SUDHL5 (cell line): ENCODE measurements around a stretch of chr22.

DNA sequence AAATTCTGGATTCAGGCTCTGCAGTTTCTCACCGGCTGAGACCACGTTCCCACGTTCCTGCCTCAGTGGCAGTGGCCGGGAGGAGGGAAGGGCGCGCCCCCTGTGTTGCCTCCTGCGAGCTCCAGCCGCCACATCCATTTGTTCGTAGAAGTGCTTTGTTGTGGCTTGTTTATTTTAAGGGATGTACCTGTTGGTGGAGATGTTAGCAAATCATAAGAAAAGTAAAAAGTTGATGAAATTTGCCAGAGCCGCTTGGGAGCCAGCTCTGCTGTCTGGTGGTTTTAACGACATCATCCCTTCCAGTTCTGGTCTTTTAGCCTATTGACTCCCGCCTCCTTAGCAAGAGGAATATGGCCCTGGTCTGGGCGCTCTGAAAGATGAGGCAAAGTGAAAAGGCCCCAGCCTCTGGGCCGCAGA is 66.6 kb upstream of the PPARA start:
- PRO-cap = no peak

DNA sequence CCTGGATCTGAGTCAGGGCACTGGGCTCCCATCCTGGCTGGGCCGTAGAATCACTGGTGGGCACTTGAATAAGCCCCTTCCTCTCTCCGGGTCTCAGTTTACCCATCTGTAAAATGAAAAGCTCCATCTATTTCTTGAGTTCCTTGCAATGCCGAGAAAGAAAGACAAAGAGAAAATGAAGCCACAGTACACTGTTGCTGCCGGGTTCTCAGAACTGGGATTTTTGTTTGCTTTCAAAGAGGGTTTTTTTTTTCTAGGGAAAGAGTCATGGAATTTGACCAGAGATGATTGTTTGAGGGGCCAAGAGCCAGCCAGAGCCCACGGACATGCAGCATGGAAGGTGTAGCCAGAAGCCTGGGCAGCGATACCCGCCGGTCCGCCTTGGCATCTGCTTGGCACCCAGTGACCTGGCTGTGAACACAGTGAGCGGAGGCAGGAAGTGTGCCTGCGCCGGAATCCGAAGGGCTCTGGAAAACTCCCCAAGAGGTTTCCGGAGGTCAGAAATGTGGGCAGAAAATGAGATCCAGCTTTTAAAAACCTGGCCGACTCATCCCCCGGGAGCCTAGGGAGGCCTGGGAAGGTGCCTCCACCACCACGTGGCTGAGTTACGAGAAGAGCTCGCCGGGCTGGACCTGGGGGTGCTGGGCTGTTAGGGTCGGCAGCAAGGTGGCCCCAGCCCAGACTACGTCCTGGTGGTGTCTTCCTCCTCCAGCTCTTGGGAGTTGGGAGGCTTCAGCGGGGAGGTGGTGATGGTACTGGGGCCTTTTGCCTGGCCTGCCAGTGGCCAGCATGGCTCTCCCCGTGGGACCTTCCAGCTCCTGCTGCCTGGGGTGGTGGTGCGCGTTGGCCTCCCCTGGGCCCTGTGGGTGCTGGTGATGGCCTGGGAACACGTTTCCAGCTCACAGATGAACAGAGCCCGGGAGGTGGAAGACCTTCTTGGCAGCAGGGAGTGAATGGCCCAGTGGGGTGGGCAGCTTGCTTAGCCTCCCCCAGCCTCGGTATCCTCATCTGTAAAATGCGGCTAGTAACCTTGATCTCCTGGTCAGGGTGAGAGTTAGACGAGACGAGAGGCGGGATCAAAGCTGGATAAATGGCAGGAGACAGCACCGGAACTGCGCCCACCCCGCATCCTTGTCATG is 61.6 kb upstream of the PPARA start:
- PRO-cap = no peak

DNA sequence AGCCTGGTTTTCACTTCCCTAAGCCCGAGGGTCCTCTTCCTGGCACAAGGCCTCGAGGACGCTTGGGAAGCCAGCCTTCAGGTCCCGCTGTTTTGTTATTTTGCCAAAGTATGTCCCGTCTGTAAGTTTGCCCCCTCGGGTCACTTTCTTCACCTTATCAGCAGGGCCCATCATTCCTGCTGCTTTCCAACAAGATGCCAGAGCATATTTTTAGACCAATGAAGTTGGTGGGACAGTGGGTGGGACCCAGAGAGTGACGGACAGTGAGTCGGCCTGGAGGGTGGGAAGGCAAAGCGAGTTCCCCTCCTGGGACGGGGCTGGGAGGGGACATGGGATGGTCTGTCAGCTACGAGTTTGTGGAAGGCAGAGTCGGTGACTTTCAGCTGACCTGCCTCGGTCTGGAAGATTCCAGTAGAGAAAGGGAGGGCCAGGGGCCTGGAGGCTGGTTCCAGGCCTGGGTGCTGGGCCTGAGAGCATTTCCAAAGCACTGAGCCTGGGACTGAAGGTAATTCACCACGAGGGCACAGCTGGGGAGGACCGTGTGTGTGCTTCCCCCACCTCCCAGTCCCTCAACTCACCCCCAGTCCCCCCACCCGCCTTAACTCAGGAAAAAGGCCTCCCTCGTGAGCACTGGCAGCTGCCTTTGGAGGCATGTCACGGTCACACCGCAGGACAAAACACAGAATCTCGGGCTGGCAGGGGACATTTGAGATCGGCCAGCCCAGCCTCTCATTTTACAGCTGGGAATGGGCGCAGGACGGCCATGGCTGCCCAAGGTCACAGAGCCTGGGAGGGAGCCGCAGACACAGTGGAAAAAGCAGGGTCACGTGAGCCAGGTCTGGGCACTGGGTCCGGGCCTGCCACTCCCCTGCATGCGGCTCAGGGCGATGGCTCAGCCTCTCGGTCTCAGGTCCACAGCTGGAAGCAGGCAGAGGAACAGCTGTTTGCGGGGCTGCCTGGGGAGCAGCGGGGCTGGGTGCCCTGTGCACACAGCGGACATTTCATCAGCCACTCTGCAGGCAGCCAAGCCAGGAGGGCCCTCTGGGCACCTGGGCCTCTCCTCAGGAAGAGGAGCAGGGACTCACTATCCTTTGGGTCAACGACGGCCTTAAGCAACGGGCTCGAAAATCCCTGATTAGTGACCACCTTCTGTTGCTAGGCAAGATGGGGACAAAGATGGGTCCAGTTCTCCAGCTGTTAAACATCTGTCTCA is 10.7 kb upstream of the PPARA start:
- PRO-cap = no peak

DNA sequence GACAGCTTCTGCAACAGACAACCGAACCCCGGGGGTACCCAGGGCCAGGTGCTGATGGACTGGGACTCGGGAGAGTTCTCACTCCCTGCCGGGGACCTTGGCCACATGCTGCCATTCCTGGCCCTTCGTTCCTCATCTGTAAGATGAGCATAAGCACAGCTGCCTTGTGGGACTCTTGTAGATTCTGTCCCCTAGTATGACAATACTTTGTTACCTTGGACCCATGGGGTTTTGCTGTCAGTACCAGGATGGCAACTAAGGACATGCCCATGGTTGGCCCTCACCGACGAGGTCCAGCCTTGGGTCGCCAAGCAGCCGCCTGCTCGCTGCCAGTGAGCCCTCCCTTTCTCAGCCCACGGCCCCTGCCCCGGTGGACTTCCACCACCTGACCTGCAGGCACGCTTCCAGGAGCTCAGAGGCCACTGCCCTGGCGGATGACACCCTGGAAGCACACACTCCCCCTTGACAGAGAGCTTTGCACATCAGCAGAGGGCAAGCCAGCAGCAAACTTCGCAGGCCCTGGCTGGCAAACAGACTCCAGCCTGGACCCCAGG is 3.0 kb upstream of the PPARA start:
- PRO-cap = no peak

- PRO-cap = no peak
These were observed 5.7 kb downstream of the PPARA start for GRCh38 chr22:46155944-46156569.

- PRO-cap = no peak
These were observed 21.7 kb downstream of the PPARA start for GRCh38 chr22:46171948-46172562.

GRCh38 chr22:46292660-46293357 is 3.9 kb upstream of the GTSE1 start:
- PRO-cap = no peak

DNA sequence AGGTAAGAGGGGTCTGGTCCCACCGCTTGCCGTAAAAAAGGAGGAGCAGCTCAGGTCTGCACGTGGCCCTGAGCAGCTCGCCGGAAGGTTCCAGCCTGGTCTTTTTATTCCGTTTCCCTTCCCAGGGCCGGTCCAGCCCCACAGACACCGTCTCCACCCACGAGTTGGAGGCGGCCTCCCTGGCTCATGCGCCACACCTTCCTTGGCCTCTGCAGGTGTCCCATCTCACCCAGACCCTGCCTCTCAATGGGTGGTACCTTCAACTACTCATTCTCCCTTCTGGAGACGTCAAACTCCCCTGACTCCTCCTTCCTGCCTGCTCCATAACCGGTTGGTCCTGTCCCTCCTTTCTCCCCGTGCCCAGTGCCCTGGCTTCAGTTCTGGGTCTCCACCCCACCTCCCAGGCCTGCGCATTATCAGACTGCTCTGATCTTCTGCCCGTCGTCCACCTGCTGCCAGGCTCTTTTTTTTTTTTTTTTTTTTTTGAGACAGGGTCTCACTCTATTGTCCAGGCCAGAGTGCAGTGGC is 39.6 kb downstream of the TRMU start:
- PRO-cap = no peak

- PRO-cap = no peak
These were observed 95.3 kb downstream of the TRMU start for GRCh38 chr22:46430492-46431533.

DNA sequence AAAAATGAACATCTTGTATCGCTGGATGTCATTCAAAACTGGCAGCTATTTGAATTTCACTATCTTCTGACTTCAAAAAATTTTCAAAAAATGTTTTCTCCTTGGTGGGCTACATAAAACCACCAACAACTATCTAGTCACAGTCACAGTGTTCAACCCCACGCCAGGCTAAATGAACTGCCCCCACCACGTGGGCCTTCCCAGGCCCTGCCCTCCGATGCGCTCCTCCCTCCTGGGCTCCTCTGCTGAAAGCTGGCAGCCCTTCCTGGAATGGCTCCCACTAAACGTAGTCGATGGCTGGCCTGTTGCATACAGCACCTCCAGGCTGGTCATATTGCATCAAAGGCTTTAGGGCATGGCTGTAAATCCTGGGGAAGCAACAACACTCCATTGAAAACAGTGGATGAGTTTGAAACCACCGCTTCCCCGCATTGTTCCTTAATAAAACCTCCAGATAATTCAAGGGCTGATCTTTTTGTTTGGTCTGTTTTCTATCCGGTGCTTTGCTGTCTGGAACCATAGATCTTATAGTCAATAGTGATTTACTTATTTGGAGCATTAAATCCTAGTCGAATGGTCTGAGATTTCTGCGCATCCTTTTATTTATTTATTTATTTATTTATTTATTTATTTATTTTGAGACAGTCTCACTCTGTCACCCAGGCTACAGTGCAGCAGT is 6.7 kb downstream of the CELSR1 start:
- PRO-cap = no peak

DNA sequence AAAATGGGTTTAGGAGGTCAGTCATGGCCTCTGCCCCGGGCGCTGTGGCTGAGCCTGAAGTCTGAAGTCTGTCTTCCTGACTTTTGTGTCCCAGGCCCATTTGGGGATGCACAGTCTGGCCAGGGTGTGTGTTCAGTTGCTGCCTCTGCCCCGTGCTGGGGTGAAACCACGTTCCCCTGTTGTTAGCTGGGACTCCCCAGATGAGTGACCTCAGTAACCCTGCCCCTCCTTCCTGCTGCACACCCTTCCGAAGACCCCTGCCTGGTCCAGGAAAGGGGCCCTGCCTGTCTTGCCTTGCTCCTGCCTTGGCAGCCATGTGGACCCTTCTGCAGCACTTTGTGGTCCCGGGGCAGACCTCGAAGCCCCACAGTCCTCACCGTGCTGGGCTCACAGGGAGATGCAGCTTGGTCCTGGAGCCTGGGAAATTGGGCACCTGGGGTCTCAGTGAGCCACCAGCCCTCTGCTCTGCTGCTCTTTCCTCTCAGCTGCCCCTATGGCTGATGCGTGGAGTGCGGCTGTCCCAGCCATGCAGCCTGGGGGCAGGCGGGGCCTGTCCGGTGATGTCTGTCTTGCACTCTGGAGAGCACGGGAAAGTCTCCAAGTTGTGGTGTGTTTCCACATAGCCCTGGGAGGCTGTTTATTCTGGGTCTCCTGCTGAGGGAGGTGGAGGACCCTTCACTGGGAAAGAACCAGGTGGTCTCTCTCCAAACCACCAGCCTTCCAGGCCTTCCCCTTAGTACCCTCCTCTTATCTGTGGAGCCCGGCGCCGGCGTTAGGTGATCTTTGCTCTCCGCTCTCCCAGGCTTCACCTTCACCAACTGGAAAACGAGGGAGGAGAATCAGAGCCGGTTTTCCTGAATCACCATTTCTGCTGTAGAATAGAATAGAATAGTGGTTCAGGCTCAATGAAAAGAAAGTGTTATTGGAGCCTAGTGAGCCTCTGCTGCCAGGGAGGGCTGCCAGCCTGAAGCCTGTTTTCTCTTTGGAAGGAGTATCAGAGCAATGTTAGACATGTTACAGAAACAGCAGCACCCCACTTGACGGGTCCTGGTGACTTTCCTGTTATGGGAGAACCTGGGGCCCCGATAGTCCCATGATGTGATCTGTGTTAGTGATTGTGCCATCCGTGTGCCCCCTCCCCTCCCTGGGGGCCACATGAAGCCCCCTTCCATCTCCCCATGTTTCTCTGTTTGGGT is 41.3 kb upstream of the GRAMD4 start:
- PRO-cap = no peak

- PRO-cap = no peak
These were observed 24.2 kb upstream of the GRAMD4 start for GRCh38 chr22:46595905-46596481.

- PRO-cap = no peak
These were observed 21.5 kb upstream of the GRAMD4 start for GRCh38 chr22:46598661-46599017.

- PRO-cap = no peak
These were observed 21.3 kb upstream of the GRAMD4 start for GRCh38 chr22:46599018-46599198.

GRCh38 chr22:46634840-46636017 is 15.0 kb downstream of the GRAMD4 start:
- PRO-cap = no peak

DNA sequence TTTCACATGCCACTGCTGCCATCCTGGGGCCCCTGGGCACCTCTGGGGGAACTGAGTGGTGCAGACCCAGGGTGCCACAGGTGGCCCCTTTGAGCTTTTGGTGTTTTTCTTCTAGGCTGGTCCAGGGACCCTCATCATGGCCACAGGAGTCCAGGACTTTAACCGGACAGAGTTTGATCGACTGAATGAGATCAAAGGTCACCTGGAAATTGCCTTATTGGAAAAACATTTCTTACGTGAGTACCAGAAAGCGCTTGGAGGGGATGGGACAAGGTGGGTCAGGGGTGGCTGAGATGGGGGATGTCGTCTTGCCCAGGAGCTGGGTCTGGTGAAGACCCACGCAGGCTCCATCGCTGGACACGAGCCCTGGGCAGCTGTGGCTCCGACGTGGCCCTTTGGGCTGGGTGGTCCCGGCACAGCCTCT is 17.6 kb downstream of the GRAMD4 start:
- PRO-cap = no peak

DNA sequence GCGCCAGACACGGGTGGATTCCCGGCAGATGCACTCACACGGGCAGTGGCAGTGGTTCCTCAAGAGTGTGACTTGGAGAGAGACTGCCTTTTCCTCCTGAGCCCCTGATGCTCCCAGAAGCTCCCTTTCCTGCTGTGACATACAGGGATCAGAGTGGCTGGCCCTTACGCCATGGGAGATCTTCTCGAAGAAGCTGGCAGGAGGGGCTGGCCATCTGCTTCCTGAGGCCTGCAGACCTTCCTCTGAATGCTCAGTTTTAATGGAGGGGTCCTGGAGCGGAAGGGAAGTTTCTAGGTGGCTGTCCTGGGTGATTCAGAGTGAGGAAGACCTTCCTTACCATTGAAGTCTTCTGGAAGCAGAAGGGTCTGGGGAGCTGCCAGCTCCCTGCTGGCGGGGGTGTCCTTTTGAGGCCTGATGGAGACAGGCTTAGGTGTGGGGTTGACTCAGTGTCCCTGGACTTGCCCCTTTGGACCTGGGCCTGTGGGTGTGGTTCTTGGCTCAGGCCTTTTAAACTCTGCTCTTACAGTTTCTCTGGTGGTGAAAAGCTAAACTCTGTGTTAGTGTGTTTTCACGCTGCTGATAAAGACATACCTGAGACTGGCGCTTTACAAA is 26.1 kb downstream of the GRAMD4 start:
- PRO-cap = no peak

DNA sequence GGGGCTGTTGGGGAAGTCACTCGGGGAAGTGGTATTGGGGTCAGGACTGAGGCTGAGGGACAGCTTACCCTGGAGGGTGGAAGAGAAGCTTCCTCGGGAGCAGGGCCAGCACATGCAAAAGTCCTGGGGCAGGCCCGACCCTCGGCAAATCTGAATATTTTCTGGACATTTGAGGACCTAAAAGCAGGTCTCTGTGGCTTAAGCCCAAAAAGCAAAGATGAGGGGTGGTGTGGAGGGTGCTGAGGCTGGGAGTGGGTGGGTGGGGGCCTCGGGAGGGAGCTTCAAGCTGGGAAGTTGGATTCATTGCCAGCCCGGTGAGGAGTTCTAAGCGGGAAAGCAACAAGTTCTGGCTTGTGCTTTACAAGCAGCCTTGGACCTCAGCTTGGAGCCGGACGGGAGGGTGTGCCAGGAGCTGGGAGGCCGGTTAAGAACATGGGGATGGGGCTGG is 34.9 kb downstream of the GRAMD4 start:
- PRO-cap = no peak

- PRO-cap = no peak
These were observed 37.9 kb downstream of the GRAMD4 start for GRCh38 chr22:46657859-46658715.

DNA sequence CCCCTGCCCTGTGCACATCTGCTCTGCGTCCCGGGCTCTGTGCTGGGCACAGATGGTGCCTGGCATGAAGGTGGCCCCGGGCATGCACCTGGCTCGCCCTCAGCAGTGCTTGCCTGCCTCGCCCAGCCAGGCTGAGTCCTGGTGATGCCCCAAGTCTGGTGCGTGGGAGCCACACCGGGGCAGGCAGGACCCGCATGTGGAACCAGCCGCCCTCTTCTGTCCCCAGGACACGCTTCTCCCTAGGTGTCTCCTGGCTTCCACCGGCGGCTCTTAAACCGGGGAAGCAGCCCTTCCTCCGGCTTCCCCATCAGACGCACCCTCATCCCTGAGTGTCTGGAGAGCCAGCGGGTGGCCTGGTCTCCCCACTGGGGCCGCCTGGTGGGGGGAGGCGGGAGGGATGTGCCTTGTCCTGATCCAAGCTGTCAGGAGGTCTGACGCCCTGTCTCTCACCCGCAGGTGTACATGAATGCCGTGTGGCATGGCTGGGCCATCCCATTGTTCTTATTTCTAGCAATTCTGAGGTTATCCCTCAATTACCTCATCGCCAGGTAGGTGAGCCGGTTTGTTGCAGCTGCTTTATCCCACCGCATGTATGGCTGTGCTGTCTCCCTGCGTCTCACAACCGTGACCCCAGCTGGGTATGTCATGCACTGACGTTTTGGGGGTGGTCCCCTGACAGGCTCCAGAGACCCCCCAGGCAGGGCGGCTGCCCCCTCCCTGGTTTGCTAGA is 45.1 kb downstream of the GRAMD4 start:
- PRO-cap = no peak